ENCODE measurements around the genes HPS4 and CRYBB1.

GRCh38 chr22:26483026-26484212 is at the start of gene HPS4:
Gene HPS4, minus strand, starts transcription at chr22:26483783.
- PRO-cap, 5 experiments, result peak in 5 of 5 experiments; most common plus-strand start chr22:26483877 (in 4); most common minus-strand start chr22:26483755 (in 4)
- RAMPAGE, long total RNA, 2 experiments, result start-site peak on the minus strand in 1 of 2 experiments, at chr22:26483774-26483812 at its widest, 98 reads per replicate
- RRBS, result no CpG with 5 or more reads among the region's 86 CpGs

- PRO-cap, 5 experiments, result peak in 1 of 5 experiments; most common plus-strand start chr22:26503457 (in 1); most common minus-strand start chr22:26503324 (in 1)
- RAMPAGE, long total RNA, 2 experiments, result no peak in any of the 2 experiments
- RRBS, result no CpG with 5 or more reads among the region's 6 CpGs
Measured at GRCh38 chr22:26503089-26504290, 8.8 kb downstream of the TFIP11 start.

- PRO-cap, 5 experiments, result no peak in any of the 5 experiments
- RAMPAGE, long total RNA, 2 experiments, result start-site peak on the plus strand in 1 of 2 experiments, at chr22:26560918-26560946 at its widest, 7 to 9 reads per replicate
- RRBS, result no CpG with 5 or more reads among the region's 11 CpGs
Measured at GRCh38 chr22:26560676-26561116, 29.2 kb downstream of the TPST2 start.

DNA sequence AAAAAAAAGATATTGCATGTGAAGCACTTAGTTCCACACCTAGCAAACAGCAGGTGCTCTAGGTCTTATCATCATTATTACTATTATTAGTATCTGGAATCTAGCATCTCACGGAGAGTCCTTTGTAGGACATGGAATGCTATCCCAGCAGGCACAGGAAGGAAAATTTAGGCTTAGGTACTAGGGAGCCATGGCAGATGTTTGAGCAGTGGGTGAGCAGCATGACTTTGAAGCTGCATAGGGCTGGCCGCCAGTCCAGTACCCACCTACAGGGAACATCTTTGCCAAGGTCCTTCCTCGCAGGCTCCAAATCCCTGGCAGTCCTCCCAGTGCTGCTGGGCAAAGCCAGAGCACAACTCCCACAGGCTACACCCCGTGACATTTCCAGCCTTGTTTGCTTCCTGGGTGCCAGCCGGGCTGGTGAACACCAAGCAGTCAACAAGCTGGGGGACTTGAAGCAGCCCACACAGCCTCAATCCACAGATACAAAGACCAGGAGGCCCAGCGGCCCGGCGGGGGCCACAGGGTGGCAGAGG is 28.2 kb downstream of the TPST2 start:
- PRO-cap, 5 experiments, result peak in 3 of 5 experiments; most common plus-strand start position 434 of the sequence (in 2); most common minus-strand start position 264 of the sequence (in 1)
- RAMPAGE, long total RNA, 2 experiments, result no peak in any of the 2 experiments
- RRBS, result 14% methylated on average over 3 of the region's 8 CpGs

GRCh38 chr22:26617688-26618257 is at the start of gene CRYBB1:
Gene CRYBB1, minus strand, starts transcription at chr22:26618027.
- PRO-cap, 5 experiments, result no peak in any of the 5 experiments
- RAMPAGE, long total RNA, 2 experiments, result start-site peak on the minus strand in 1 of 2 experiments, at chr22:26618085-26618119 at its widest, 5 to 12 reads per replicate
- RRBS, result no CpG with 5 or more reads among the region's 4 CpGs

DNA sequence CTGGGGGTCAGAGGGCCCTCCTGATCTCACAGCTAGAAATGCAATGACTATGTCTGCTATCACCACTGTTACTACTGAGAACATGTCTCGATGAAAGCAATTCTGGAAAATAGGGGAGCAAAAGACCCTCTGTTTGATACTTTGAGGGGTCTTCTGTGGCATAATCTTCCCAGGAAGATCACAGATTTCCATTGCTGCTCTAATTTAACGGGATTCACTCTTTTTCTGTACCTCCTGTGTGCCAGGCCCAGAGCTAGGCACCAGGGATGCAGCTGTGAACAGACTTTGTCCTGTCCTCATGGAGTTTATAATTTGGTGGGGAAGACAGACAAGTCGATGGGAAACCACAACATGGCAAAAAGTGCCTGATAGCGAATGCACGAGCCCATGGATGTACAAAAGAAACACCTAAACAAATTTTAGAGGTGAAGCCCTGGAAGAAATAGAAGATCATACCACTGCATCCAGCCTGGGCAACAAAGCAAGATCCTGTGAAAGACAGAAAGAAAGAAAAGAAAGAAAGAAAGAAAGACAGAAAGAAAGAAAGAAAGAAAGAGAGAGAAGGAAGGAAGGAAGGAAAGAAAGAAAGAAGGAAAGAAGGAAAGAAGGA is 218.6 kb downstream of the CRYBA4 start:
- PRO-cap, 5 experiments, result no peak in any of the 5 experiments
- RAMPAGE, long total RNA, 2 experiments, result no peak in any of the 2 experiments
- RRBS, result no CpG with 5 or more reads among the region's 5 CpGs

- PRO-cap, 5 experiments, result no peak in any of the 5 experiments
- RAMPAGE, long total RNA, 2 experiments, result no peak in any of the 2 experiments
- RRBS, result no CpG with 5 or more reads among the region's 14 CpGs
Measured at GRCh38 chr22:27372911-27373846, 428.4 kb downstream of the MN1 start.

DNA sequence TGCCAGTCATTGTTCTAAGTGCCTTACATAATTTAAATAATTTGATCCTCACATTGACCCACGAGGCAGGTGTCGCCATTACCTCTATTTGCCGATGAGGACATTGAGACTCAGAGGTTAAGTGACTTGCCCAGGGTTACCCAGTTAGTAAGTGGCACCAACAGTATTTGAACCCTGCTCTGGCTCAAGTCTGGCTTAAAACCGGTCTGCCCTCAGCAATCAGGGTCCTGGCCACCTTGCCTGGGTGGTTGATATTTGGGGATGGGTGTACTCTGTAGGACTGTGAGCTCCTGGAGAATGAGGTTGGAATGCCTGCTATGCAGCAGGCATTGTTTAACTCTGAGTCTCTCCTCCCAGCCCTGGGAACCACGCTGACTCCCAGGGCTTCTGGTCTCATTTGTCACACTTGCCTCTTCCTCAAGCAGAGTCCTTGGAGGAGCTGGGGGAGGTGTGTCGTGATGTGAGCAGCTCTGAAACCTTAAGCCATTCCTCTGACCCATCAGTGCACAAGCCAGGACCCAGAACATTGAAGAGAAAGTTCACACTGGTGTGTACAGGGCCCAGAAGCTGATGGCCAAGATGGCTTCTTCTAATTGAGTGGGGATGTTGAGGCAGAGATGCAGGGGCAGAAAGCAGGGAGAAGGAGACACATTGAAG is 340.1 kb downstream of the MN1 start:
- PRO-cap, 5 experiments, result no peak in any of the 5 experiments
- RAMPAGE, long total RNA, 2 experiments, result no peak in any of the 2 experiments
- RRBS, result no CpG with 5 or more reads among the region's 6 CpGs

DNA sequence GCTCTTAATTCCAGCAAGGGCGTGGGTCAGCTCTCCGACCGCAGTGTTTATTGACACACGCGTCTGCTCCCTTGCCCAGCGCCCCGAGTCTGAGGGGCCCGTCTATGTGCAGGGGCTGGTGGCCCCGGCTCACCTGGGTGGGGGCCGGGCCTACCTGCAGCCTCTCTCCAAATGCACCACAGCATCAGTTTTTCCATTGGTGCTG is 313.4 kb downstream of the MN1 start:
- PRO-cap, 5 experiments, result peak in 1 of 5 experiments; most common plus-strand start position 78 of the sequence (in 1)
- RAMPAGE, long total RNA, 2 experiments, result no peak in any of the 2 experiments
- RRBS, result no CpG with 5 or more reads among the region's 10 CpGs

- PRO-cap, 5 experiments, result peak in 1 of 5 experiments; most common minus-strand start chr22:27800324 (in 1)
- RAMPAGE, long total RNA, 2 experiments, result no peak in any of the 2 experiments
- RRBS, result 2% methylated on average over 57 of the region's 99 CpGs
Measured at GRCh38 chr22:27800159-27801273, 1.0 kb downstream of the MN1 start.

- PRO-cap, 5 experiments, result no peak in any of the 5 experiments
- RAMPAGE, long total RNA, 2 experiments, result no peak in any of the 2 experiments
- RRBS, result no CpG with 5 or more reads among the region's 14 CpGs
Measured at GRCh38 chr22:27896050-27897165, 22.6 kb downstream of the PITPNB start.

DNA sequence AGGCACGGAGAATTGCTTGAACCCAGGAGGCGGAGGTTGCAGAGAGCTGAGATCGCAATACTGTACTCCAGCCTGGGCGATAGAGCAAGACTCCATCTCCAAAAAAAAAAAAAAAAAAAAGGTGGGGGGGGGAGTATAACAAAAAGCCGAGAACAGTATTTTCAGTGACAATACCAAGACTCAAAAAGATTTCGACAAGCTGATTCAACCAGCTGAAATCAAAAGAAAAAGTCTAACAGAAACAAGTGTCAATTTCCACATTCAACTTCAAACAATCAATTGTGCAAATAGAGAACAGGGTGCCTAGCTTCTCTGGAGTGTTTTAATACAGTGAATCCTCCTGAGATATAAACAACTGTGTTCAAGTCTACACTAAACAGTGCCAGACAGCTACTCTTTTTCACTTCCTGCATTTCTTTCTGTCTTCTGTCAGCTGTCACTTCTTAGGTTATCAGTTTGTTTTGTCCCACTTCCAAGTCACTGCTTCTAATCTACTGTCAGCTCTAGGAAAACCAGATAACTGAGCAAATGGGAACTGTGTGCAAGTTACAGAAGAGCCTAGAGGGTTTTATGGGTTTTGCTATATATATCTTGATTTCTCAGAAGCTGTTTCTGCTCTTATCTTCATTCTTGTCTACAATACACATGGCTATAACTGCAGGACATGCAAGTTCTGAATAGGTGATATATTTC is 6.0 kb downstream of the PITPNB start:
- PRO-cap, 5 experiments, result peak in 2 of 5 experiments; most common plus-strand start position 515 of the sequence (in 2); most common minus-strand start position 230 of the sequence (in 1)
- RAMPAGE, long total RNA, 2 experiments, result no peak in any of the 2 experiments
- RRBS, result no CpG with 5 or more reads among the region's 6 CpGs

GRCh38 chr22:27932929-27933693 is 14.1 kb upstream of the PITPNB start:
- PRO-cap, 5 experiments, result peak in 5 of 5 experiments; most common plus-strand start chr22:27933441 (in 2); most common minus-strand start chr22:27933379 (in 4)
- RAMPAGE, long total RNA, 2 experiments, result start-site peak on the minus strand in 2 of 2 experiments, at chr22:27933262-27933385 at its widest, 7 to 122 reads per replicate
- RRBS, result no CpG with 5 or more reads among the region's 12 CpGs

- PRO-cap, 5 experiments, result peak in 2 of 5 experiments; most common plus-strand start chr22:28441953 (in 2); most common minus-strand start chr22:28441825 (in 1)
- RAMPAGE, long total RNA, 2 experiments, result no peak in any of the 2 experiments
- RRBS, result no CpG with 5 or more reads among the region's 10 CpGs
Measured at GRCh38 chr22:28441635-28442172, 237.9 kb downstream of the TTC28 start.

DNA sequence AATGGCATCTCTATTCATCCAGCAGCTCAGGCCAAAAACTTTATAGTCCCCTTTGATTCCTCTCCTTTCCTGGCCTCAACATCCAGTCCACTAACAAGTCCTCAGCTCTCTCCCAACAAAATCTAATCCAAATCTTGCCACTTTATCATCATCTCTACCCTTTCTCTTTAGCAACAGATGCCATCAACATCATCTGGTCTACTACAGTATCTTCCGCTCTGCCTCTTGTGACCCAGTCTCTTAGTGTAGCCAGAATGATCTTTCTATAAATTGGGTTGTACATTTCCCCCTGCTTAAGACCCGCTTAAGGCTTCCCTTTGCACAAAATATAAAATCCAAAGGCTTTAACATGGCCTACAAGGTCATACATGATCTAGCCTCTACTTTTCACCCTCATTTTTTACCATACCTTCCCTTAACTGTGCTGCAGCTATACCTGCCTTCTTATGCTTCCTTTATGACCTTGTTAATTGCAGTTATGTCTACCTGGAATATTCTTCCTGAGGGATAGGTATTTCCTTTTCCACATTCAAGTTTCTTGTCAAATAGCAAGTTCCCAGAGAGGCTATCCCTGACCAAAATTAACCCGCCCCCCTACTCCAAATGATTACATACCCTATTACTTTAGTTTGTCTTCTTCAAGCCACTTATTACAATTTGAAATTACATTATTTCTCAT is 225.9 kb downstream of the TTC28 start:
- PRO-cap, 5 experiments, result no peak in any of the 5 experiments
- RAMPAGE, long total RNA, 2 experiments, result no peak in any of the 2 experiments
- RRBS, result no CpG with 5 or more reads among the region's 3 CpGs

DNA sequence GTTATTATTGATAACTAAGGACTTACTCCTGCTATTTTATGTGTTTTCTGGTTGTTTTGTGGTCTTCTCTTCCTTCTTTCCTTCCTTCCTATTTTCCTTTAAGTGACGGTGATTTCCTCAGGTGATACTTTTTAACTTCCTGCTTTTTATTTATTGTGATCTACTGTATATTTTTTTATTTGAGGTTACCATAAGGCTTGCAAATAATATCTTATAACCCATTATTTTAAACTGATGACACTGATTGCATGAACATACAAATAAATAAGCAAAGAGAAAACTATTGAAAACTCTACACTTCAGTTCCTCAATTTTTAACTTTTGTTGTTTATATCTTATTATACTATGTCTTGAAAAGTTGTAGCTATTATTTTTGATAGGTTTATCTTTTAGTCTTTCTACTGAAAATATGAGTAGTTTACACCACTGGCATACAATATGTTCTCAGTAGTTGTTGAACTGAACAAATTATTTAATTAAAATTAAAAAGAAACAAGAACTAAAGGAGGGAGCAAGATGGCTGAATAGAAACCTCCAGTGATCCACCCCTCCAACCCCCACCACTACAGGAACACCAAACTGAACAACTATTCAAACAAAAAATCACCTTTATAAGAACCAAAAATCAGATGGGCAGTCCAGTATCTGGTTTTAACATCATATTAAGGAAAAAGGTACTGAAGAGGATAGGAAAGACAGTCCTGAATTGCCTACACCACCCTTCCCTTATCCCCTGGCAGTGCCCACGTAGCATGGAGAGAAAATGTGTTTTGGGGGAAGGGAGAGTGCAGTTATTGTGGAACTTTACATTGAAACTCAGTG is 101.5 kb downstream of the TTC28 start:
- PRO-cap, 5 experiments, result no peak in any of the 5 experiments
- RAMPAGE, long total RNA, 2 experiments, result no peak in any of the 2 experiments
- RRBS, result no CpG with 5 or more reads among the region's 2 CpGs

DNA sequence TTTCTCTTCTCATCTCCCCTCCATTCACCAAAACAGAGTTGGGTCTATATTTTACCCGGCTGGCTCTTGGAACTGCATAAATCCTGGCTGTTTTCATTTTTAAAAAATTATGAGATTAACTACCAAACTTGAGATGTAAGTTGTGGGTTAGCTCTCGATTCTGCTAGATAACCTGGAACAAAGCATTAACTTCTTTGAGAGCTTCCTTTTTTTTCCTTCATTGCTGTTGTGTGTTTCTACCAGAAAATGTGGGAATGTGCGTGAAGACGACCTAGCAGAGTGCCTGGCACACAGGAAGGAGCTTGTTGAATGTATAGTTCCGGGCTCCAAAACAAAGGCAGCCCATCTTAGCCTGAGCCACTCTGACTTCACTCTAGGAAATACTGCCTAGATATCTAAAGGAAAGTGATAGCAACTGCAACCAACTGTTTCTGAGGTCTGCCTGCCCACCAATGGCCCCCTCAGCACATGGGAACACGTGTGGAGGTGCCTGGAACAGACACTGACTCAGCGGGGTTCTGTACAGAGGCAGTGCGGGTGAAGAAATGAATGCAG is 42.5 kb downstream of the CCDC117 start:
- PRO-cap, 5 experiments, result no peak in any of the 5 experiments
- RAMPAGE, long total RNA, 2 experiments, result no peak in any of the 2 experiments
- RRBS, result no CpG with 5 or more reads among the region's 8 CpGs

DNA sequence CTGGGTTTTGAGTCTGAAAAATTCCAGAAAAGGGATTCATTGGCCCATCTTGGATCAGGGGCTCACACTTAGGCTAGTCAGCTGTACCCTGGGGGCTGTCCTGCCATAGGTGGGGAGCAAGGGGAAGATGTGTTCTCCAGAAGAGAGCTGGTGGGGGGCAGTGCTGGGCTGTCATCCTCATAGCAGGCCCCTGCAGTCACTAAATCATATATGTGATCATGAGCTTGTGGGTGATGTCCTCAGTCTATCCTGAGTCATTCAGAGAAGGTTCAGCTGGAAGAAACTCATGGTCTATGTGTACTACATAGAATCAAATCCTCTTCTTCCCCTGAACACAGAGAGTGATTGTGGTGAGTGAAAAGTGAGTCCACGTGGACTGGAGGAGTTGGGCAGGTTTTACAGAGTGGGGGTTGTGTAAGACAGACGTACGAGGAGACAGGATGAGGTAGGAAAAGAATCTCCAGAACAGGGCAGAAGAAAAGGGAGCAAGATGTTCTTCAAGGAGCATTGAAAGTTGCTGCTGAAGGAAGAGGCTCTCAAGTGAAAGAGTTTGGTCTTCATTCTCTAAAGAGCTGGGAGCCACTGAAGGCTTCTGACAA is 69.0 kb downstream of the C22orf31 start:
- PRO-cap, 5 experiments, result no peak in any of the 5 experiments
- RAMPAGE, long total RNA, 2 experiments, result no peak in any of the 2 experiments
- RRBS, result no CpG with 5 or more reads among the region's 3 CpGs

- PRO-cap, 5 experiments, result no peak in any of the 5 experiments
- RAMPAGE, long total RNA, 2 experiments, result no peak in any of the 2 experiments
- RRBS, result no CpG with 5 or more reads among the region's 3 CpGs
Measured at GRCh38 chr22:29093454-29093952, 20.7 kb downstream of the KREMEN1 start.

DNA sequence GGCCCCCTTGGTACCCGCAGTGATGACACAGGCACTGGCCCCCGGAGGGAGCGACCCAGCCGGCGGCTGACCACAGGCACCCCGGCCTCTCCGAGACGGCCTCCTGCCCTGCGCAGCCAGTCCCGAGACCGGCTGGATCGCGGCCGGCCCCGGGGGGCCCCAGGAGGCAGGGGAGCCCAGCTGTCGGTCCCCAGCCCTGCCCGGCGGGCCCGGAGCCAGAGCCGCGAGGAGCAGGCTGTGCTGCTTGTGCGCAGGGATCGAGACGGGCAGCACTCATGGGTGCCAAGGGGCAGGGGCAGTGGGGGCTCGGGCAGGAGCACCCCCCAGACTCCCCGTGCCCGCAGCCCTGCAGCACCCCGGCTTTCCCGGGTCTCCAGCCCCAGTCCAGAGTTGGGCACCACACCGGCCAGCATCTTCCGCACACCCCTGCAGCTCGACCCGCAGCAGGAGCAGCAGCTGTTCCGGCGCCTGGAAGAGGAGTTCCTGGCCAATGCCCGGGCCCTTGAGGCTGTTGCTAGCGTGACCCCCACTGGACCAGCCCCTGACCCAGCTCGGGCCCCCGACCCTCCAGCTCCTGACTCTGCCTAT is 3.9 kb downstream of the RASL10A start:
- PRO-cap, 5 experiments, result no peak in any of the 5 experiments
- RAMPAGE, long total RNA, 2 experiments, result no peak in any of the 2 experiments
- RRBS, result 80% methylated on average over 10 of the region's 39 CpGs